GM12878 (cell line): ENCODE measurements around the genes DOK5 and TFAP2C.

GRCh38 chr20:53995852-53996371 lies 74.5 kb downstream of the BCAS1 start:
- RAMPAGE, long total RNA: no peak
- RRBS, 2 experiments: no CpG with 5 or more reads among the region's 6 CpGs
CAGE:
- cytosol, long polyA minus RNA: no peak
- cytosol, long polyA plus RNA: no peak
- long polyA plus RNA: no peak
- nucleolus, long total RNA: no peak
- nucleus, long polyA plus RNA: no peak
- nucleus, long total RNA: no peak

- RAMPAGE, long total RNA: no peak
- RRBS, 2 experiments: no CpG with 5 or more reads among the region's 6 CpGs
CAGE:
- cytosol, long polyA minus RNA: no peak
- cytosol, long polyA plus RNA: no peak
- long polyA plus RNA: no peak
- nucleolus, long total RNA: no peak
- nucleus, long polyA plus RNA: no peak
- nucleus, long total RNA: no peak
Observed at GRCh38 chr20:54063936-54064414, 6.4 kb downstream of the BCAS1 start.

DNA sequence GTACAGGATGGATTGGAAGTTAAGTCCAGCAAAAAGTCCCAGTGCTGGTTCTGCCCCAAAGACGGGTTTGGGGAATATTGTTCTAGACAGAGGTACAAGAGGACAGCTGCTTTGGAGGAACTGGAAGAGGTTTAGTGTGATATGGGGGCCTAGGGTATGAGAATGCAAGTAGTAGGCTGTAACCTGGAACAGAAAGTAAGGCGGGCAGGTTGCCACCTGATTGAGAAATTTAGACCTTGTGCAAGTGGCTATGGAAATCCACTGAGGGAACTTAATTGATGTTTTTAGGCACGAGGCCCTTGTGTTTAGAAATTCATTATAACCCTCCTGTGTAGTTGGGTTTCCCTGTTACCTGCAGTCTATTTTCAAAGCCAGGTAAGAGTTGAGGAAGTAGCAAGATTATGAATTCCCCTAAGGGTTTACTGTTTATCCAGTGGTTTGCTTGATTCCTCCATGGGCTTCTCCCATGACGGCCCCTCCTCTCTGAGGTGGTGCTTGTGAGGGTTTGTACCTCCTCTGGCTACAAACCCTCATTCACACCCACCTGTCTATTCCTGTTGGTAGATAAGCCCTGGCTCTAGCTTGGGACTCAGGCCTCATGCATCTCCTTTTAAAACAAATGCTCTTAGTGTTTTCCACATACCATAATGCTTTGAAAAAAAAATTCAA lies 42.0 kb upstream of the BCAS1 start:
- RAMPAGE, long total RNA: no peak
- RRBS, 2 experiments: no CpG with 5 or more reads among the region's 4 CpGs
CAGE:
- cytosol, long polyA minus RNA: no peak
- cytosol, long polyA plus RNA: no peak
- long polyA plus RNA: no peak
- nucleolus, long total RNA: no peak
- nucleus, long polyA plus RNA: no peak
- nucleus, long total RNA: no peak

- RAMPAGE, long total RNA: no peak
- RRBS, 2 experiments: no CpG with 5 or more reads among the region's 12 CpGs
CAGE:
- cytosol, long polyA minus RNA: no peak
- cytosol, long polyA plus RNA: no peak
- long polyA plus RNA: no peak
- nucleolus, long total RNA: no peak
- nucleus, long polyA plus RNA: no peak
- nucleus, long total RNA: no peak
Observed at GRCh38 chr20:54123288-54124339, 50.2 kb downstream of the CYP24A1 start.

DNA sequence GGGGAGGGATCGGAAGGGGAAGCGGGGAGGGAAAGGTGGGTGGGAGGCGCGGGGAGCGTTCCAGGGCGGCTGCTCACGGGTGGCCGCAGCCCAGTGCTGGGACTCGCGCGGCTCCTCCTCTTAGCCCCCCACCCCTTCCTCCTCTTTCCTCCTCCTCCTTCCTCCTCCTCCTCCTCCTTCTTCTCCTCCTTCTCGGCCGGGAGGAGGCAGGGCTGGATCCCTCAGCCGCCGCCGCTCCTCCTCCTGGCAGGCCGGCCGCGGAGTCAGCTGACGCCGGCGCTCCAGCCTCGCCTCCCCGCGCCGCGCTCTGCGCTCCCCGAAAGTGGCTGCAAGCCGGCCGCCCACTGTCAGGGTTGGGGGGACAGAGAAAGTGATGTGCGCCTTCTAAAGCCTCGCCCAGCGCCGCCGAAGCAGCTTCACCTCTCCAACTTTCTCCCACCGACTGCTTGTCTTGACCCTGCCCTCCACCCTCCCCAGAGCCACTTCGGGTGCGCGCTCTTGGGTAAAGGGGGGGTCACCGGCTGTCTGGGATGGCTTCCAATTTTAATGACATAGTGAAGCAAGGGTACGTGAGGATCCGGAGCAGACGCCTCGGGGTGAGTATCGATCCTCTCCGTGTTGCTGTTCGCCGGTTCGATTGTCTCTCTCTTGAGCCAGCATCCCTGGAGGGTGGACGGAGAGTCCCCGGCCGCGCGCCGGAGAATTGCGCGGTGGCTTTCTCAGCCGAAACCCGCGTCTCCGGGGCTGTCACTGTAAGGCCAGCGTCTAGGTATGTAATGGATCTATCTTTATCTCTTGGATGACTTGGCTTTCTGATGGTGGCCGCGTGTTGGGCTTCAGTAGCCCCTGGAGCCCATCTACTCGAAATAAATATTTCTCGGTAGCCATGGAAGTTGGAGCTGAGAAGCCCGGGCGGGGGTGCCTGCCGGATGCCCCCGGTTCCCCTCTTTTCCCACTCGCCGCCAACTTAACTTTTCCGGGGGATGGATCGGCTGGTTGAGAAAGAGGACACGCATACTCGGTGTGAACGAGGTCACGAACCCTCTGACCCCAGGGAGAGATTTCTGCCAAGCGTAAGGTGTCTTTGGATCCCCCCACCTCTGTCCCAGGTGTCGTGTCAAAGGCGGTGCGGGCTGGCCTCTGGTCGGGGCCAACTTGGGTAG lies at the start of gene DOK5:
DOK5 (plus strand) TSS at position 177 of the 1,163 bp plus-strand sequence.
- RAMPAGE, long total RNA: no peak
- RRBS, 2 experiments: 15 to 32% methylated on average over 22 to 36 of the region's 84 CpGs
CAGE:
- cytosol, long polyA minus RNA: no peak
- cytosol, long polyA plus RNA: no peak
- long polyA plus RNA: no peak
- nucleolus, long total RNA: no peak
- nucleus, long polyA plus RNA: no peak
- nucleus, long total RNA: no peak

DNA sequence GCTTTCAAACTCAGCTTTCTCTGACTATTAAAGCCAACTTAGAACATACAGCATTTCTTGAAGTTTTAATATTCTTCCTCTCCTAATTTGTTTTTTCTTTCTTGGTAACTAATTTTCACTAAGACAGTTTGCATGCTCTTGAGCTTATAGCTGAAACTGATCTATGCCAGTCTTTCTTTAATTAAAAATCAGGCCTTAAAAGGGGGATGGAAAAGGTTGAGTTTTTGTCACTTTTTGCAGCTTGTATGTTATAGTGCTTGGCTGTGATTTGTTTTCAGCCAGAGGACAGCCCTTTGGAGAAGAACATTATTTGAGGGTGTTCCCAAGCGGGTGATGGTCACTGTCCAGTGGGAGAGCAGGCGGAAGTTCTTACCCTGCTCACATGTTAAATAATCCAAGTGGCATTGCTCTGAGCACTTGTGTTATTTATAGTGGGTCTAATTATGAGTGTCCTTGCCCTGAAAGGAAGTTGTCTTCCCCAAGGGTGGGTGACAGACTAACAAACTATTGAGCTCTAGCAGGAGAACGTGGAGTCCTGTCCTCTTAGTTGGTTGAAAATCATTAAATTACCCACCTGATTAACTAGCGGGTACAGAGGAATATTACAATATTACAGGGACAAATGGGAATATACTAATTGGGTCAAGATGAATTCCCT lies 49.4 kb downstream of the DOK5 start:
- RAMPAGE, long total RNA: no peak
- RRBS, 2 experiments: no CpG with 5 or more reads among the region's 4 CpGs
CAGE:
- cytosol, long polyA minus RNA: no peak
- cytosol, long polyA plus RNA: no peak
- long polyA plus RNA: no peak
- nucleolus, long total RNA: no peak
- nucleus, long polyA plus RNA: no peak
- nucleus, long total RNA: no peak

DNA sequence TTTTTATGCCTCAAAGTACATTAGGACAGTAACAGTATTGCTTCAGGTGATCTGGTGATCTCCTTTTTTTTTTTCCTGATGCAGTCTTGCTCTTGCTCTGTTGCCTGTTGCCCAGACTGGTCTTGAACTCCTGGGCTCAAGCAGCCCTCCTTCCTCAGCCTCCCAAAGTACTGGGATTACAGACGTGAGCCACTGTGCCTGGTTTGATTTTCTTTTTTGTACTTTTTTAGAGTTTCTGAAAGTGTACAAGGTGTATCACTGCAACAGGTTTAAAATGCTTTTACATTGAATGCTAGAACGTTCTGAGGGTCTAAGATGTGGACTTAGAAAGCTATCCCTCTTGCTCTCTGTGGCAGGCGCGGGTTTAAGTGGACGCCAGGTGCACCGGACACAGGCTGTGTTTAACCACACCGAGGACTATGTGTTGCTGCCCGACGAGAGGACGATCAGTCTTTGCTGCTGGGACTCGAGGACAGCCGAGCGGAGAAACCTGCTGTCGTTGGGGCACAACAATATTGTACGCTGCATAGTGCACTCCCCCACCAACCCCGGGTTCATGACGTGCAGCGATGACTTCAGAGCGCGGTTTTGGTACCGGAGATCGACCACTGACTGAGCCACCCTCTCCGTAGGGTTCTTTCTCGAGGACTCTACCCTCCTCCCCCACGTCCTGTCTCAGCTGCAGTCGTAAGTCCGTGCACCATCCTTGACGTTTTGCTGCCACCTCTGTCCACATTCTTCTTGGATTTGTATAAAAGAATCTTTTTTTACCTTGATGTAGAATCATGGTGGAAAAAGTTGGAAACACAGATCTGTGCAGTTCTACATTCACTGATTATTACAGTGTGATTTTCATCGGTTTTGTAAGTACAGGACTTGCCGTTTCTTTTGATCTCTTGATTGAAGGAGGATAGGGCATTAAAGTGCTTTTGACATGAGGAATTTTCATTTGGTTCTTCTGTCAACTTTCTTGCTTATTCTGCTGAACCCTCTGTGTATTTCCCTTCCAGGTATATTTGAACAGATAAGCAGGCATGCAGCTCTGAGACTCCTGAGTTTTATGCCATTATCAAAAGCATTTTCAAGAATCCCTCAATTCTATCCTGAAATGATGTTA lies 8.6 kb upstream of the CASS4 start:
- RAMPAGE, long total RNA: no peak
- RRBS, 2 experiments: no CpG with 5 or more reads among the region's 30 CpGs
CAGE:
- cytosol, long polyA minus RNA: no peak
- cytosol, long polyA plus RNA: no peak
- long polyA plus RNA: no peak
- nucleolus, long total RNA: no peak
- nucleus, long polyA plus RNA: no peak
- nucleus, long total RNA: no peak

DNA sequence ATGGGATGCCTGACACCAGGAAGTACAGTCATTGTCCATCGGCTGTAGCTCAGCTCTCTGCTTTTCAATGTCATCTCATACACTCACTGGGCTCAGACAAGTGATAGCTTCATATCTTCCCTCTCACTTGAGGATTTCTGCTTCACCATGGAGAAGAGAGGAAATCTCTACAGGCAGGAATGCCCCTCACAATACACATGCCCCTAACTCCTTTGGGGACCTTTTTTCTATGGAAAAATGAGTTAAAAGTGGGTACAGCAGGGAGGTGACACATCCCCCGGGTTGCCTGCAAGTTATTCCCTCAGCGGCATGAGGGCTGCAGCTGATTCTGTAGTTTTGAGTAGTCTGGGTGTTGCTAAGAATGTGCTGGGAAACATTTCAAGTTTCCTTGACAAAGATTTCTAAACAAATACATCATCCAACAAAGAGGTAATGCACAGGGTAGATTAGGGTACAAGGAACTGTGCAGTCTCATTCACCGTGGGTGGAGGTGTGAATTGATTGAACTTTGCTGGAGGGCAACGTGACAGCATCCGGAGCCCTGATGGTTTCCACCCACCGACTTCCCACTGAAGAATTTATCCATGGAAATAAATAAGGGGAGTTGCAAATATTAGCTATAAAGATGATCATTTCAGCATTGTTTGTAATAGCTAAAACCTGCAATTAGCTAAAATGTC lies 21.7 kb downstream of the CASS4 start:
- RAMPAGE, long total RNA: no peak
- RRBS, 2 experiments: no CpG with 5 or more reads among the region's 7 CpGs
CAGE:
- cytosol, long polyA minus RNA: no peak
- cytosol, long polyA plus RNA: no peak
- long polyA plus RNA: no peak
- nucleolus, long total RNA: no peak
- nucleus, long polyA plus RNA: no peak
- nucleus, long total RNA: no peak

DNA sequence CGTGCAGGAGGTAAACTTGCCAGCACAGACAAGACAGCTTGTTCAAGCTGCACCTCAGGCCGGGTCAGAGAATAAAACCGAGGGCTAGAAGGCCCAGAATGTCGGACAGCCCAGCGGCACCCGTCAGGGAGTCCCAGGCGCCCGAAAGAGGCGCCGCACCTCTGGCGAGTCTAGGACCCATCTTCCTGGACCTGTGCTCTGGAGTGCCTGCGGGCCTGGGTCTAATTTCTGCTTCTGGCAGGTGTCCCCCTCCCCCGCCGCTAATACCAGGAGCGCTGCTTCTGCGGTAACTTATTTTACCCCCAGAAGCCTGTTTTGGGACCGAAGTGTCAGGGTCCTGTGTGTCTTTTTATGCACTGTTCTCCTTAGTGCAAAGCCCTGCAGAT lies 1.7 kb upstream of the TFAP2C start:
- RAMPAGE, long total RNA: no peak
- RRBS, 2 experiments: 4% methylated on average over 2 of the region's 17 CpGs
CAGE:
- cytosol, long polyA minus RNA: no peak
- cytosol, long polyA plus RNA: no peak
- long polyA plus RNA: no peak
- nucleolus, long total RNA: no peak
- nucleus, long polyA plus RNA: no peak
- nucleus, long total RNA: no peak

GRCh38 chr20:56628902-56629489 lies at the start of gene TFAP2C:
TFAP2C (plus strand) TSS chr20:56629306.
- RAMPAGE, long total RNA: no peak
- RRBS, 2 experiments: 2 to 9% methylated on average over 6 to 17 of the region's 62 CpGs
CAGE:
- cytosol, long polyA minus RNA: no peak
- cytosol, long polyA plus RNA: no peak
- long polyA plus RNA: no peak
- nucleolus, long total RNA: no peak
- nucleus, long polyA plus RNA: no peak
- nucleus, long total RNA: no peak

- RAMPAGE, long total RNA: no peak
- RRBS, 2 experiments: no CpG with 5 or more reads among the region's 7 CpGs
CAGE:
- cytosol, long polyA minus RNA: no peak
- cytosol, long polyA plus RNA: no peak
- long polyA plus RNA: no peak
- nucleolus, long total RNA: no peak
- nucleus, long polyA plus RNA: no peak
- nucleus, long total RNA: no peak
Observed at GRCh38 chr20:56815724-56816249, 186.7 kb downstream of the TFAP2C start.

DNA sequence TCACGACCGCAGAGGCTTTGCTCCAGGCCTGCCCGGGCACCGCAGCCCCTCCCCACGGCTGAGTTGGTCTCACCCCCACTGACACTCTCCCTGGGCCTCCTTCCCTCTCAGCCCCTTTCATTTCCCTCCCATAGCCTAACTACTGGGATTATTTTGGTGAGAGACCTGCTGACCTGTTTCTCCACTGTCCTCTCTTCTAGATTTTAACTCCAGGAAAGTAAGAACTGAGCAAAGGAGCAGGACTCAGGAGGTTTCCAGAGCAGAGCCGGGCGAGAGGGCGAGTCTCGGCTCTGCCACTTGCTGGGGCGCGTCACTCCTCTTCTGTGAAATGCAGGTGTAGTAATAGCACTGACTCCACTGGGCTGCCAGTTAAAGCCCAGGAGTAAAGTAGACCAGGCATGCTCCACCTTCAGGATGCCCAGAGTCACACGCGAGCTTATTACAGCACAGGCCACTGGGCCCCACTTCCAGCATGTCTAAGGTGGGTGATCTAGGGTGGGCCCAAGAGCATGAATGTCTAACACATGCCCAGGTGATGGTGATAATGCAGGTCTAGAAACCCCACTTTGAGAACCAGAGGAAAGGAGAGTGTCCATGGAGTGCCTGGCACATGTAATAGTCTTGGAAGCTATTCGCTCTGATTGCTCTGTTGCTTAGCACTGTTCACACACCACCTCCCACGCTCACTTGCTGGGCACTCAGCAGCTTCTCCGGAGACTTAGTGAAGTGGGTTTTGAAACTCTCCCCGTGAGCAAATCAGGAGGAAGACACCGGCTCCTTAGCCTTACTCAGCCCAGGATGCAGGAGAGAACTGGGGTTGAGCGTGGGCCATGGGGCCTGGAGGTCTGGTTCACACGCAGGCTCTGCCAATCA lies 22.5 kb downstream of the BMP7 start:
- RAMPAGE, long total RNA: no peak
- RRBS, 2 experiments: 29% methylated on average over 3 of the region's 20 CpGs; no CpG with 5 or more reads in 1 of the 2 experiments
CAGE:
- cytosol, long polyA minus RNA: no peak
- cytosol, long polyA plus RNA: no peak
- long polyA plus RNA: no peak
- nucleolus, long total RNA: no peak
- nucleus, long polyA plus RNA: no peak
- nucleus, long total RNA: no peak

DNA sequence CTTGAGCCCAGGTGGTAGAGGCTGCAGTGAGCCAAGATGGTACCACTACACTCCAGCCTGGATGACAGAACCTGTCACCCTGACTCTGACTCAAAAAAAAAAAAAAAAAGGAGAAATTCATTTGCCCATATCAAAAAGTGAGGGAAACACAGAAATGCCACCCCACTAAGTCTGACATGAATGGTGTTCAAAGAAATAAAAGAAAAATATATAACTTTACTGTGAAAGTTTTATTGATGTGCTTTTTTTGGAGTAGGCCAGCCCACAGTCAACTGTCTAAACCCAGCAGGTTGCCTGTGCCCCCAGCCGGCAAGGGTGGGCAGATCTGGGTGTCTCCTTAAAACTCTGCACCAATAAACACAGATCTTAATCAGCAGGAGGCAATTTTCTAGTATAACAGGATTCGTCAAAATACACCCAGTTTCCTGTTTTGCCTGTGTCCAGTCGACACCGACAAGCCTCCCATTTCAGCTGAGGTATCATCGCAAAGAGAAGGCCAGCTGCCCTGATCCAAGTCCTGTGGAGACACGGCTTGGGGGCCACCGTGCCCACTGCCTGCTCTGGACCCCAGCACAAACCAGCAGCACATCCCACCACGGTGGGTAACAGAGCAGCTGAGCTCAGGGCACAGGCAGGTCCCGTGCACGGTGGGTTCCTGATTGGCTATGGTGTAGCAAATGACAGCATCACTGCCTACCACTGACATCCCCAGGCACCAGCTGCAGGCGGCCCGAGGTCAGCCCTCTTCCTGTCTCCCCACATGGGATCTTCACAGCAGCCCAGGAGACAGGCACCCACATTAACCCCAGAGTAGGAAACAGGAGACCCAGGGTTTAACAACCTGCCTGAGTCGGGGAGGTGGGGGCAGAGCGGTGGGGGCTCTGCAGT lies 15.8 kb downstream of the BMP7 start:
- RAMPAGE, long total RNA: no peak
- RRBS, 2 experiments: no CpG with 5 or more reads among the region's 14 CpGs
CAGE:
- cytosol, long polyA minus RNA: no peak
- cytosol, long polyA plus RNA: no peak
- long polyA plus RNA: no peak
- nucleolus, long total RNA: no peak
- nucleus, long polyA plus RNA: no peak
- nucleus, long total RNA: no peak

- RAMPAGE, long total RNA: no peak
- RRBS, 2 experiments: no CpG with 5 or more reads among the region's 24 CpGs
CAGE:
- cytosol, long polyA minus RNA: no peak
- cytosol, long polyA plus RNA: no peak
- long polyA plus RNA: no peak
- nucleolus, long total RNA: no peak
- nucleus, long polyA plus RNA: no peak
- nucleus, long total RNA: no peak
Observed at GRCh38 chr20:57260557-57261472, 5.6 kb downstream of the BMP7 start.

DNA sequence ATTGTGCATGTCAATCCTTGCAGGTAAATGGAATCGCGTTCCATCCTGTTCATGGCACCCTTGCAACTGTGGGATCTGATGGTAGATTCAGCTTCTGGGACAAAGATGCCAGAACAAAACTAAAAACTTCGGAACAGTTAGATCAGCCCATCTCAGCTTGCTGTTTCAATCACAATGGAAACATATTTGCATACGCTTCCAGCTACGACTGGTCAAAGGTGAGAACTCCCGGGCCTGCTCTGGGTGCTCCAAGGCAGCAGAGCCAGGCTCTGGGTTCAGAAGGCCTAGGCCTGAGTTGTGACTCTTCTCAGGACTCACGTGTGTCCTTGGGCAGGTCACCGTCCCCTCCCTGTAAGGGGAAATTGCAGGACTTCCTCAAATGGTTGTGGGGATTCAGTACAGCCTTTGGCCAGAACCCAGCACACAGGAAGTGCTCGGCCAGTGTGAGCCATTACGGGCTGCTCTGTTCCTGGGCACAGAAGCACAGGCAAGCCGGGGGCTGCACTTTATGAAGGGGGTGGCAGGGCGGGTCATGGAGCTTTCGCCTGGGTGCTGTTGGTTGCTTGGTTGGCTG lies 16.5 kb upstream of the RBM38 start:
- RAMPAGE, long total RNA: no peak
- RRBS, 2 experiments: no CpG with 5 or more reads among the region's 13 CpGs
CAGE:
- cytosol, long polyA minus RNA: no peak
- cytosol, long polyA plus RNA: no peak
- long polyA plus RNA: no peak
- nucleolus, long total RNA: no peak
- nucleus, long polyA plus RNA: no peak
- nucleus, long total RNA: no peak

GRCh38 chr20:57388815-57389689 lies 2.1 kb upstream of the RBM38 start:
- RAMPAGE, long total RNA: start-site peak on the plus strand at chr20:57389417-57389432, 18 and 14 reads in 2 replicates
- RRBS, 2 experiments: 2% methylated on average over 17 to 21 of the region's 62 CpGs
CAGE:
- cytosol, long polyA minus RNA: no peak
- cytosol, long polyA plus RNA: no peak
- long polyA plus RNA: no peak
- nucleolus, long total RNA: no peak
- nucleus, long polyA plus RNA: no peak
- nucleus, long total RNA: no peak

DNA sequence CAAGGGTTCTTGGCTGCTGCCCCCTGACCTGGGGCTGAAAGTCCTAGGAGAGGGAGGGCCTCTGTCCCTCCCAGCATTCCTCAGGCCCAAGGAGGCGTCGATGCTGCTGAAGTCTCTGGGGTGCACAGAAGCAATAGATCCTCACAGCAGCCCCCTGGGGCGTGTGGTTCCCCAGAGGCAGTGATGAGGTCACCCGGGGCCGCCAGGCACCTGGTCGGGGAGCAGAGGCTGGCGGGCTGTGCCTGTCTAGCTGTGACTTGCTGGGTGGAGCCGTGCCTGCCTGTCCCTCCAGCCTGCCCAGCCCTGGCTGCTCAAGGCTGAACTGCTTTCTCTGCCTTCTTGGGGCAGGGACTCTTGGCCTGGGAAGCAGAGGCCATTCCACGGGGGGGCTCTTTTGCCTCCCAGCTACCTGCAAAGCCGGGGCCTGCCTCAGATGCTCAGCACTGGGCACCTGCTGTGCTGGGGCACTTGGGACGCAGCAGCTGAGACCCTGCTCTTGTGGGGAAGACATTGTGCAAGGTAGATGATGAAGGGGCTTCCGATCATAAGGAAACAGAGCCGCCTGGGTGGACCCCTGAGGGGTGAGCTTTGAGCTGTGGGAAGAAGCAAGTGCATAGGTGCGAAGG lies 10.0 kb downstream of the RBM38 start:
- RAMPAGE, long total RNA: no peak
- RRBS, 2 experiments: no CpG with 5 or more reads among the region's 14 CpGs
CAGE:
- cytosol, long polyA minus RNA: no peak
- cytosol, long polyA plus RNA: no peak
- long polyA plus RNA: no peak
- nucleolus, long total RNA: no peak
- nucleus, long polyA plus RNA: no peak
- nucleus, long total RNA: no peak

GRCh38 chr20:57425124-57426132 lies 34.2 kb downstream of the RBM38 start:
- RAMPAGE, long total RNA: no peak
- RRBS, 2 experiments: no CpG with 5 or more reads among the region's 20 CpGs
CAGE:
- cytosol, long polyA minus RNA: no peak
- cytosol, long polyA plus RNA: no peak
- long polyA plus RNA: no peak
- nucleolus, long total RNA: no peak
- nucleus, long polyA plus RNA: no peak
- nucleus, long total RNA: no peak

- RAMPAGE, long total RNA: no peak
- RRBS, 2 experiments: no CpG with 5 or more reads among the region's 11 CpGs
CAGE:
- cytosol, long polyA minus RNA: no peak
- cytosol, long polyA plus RNA: no peak
- long polyA plus RNA: no peak
- nucleolus, long total RNA: no peak
- nucleus, long polyA plus RNA: no peak
- nucleus, long total RNA: no peak
Observed at GRCh38 chr20:57488893-57489404, 36.0 kb downstream of the CTCFL start.